Daoy (cell line): ENCODE measurements around a stretch of chr4.

- RAMPAGE, long total RNA: no peak
Measured at GRCh38 chr4:27024408-27025137, 163.9 kb downstream of the STIM2 start.

DNA sequence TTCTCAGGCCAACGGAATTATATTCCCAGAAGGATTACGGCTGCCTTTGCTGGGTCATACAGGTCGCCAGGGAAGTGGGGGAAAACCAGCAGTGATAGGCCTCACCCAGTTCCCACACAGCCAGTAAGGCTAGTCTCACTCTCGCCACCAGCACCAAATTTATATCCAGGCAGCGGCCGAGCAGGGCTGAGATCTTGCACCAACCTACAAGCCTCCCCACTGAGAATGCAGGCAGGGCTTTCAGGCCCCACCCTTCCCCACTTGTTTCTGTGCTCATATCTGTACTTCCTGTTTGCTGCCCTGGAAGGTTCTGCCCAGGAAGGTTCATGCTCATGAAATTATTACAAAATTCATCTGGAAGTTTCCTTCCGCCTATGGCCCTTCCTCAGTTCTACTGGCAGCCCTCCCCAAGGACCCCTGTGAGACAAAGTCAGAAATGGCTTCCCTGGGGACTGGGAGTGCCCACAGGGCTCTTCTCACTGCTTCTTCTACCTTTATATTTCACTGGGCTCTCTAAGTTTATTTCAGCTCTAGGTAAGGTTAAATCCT lies 179.8 kb downstream of the STIM2 start:
- RAMPAGE, long total RNA: no peak

DNA sequence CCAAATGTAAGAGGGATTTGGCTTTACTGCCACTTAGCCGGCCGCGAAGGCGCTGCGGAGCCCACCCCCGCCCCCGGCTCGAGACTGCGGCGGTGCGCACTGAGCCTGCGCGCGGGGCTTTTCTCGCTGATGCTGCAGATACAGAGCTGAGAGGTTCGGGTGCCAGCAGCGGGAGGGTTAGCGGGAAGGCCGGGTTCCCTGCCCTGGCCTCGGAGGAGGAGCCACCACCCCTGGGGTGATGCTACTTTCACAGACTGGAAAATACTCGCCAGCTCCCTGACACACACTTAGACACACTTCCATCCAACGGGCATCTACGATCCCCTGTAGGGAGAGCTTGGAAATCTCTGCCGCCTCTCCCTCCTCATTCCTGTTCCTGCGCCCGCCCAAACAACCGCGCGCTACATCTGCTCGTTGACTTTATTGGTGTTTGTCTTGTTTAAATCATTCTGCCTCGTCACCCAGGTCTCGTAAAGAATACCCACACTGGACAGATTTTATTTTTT lies 2.1 kb upstream of the PCDH7 start:
- RAMPAGE, long total RNA: no peak

GRCh38 chr4:30904339-30904965 lies 184.3 kb downstream of the PCDH7 start:
- RAMPAGE, long total RNA: no peak

- RAMPAGE, long total RNA: no peak
Measured at GRCh38 chr4:32462929-32463128, 1742.7 kb downstream of the PCDH7 start.

DNA sequence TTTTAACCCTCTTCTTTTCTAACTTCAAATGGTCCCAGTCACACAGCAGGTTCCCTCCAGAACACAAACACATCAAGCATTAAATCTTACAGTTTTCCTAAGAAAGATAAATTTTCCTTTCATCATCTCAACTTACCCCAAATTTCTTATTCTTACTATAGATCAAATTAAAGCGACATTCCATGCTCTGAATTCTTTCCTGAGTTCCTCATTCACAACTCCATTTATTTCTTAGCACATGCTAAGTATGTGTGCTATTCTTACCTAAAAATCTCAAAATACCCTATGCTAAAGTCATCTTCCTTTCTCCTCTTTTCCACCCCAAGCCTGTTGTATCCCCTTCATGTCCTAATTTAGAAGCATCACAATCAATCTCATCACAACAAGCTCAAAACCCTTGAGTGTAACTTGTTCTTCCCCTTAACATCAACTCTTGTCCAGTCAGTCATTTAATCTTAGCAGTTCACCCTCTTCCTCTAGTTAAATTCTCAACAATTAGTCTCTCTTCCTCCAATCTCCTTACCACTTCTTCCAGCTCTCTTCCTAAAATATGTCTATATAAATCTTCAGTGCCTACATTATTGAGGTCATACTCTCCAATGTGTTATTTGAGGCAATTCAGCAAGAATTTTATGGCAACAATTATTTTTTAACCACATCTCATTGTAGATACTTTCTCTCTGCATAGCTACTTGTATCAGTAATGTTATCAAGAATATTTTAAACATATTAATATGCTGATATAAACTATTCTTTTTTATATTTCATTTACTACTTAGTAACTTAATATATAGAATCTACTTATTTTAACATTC lies 95.2 kb downstream of the ARAP2 start:
- RAMPAGE, long total RNA: no peak

DNA sequence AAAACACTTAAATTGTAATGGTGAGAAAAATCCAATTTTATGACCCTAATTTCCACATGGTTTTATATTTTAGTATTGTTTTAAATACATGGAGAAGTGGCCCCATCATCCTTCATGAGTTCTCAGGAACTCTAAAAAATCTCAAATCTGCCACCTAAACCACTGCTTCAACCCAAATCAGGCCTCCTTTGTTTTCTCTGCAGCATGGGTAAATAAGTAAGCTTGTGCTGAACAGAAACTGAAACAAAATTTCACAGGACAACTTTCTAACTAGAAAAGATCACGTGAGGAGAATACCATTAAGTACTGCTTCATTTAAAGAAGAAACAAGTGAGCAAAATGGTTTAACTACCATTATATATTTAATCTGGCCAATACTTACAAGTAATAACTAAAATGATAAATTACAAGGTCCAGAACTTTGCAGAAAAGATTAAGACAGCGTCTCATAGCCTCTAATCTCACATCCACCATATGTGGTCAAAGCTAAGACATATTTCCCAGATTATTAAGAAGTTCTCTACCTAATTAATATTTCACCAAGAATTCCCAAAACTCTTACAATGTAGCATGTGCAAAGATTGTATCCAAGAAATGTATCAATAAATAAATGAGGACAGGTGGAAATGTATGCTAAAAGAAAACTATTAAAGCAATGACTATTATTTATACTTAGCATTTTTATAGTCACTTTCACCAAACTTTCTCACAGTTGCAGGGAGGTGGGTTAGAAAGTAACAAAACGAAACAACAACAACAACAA lies 2.4 kb downstream of the ARAP2 start:
- RAMPAGE, long total RNA: no peak

DNA sequence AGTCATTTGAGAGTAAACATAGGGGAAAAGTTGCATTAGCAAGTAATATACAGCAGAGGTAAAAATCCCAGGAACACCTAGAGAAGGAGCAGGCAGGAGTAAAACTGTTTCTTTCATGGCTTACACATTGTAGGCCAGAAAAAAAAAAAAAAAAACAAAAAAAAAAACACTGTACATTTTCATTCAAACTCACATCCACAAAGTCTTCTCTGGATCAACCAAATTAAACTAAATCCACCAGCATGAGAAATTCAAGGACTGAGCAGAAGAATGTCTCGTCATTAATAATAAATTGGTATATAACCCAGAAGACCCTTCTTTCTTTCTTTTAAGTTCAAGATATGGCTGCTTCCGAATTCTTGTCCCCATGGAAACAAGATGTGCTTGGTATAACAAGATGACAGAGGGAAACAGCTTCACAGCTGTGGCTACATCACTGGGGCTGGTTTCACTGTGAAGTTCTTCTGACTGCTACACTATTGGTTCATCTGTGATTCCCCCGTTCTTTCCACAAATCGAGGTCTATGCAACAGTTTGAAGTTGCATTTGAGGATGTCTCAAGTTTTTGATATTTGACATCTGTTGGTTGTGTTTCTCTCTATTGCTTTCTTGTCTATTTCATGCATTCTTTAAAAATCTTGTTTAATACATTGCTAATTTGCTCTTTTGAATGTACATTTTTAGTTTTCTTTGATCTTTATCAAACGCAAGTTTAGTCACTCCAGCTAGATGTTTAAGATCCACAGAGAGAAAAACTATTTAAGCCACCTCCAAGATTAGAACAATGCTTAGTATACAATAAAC lies 12.3 kb upstream of the DTHD1 start:
- RAMPAGE, long total RNA: no peak

- RAMPAGE, long total RNA: no peak
Measured at GRCh38 chr4:36284720-36284994, 3.2 kb downstream of the DTHD1 start.

DNA sequence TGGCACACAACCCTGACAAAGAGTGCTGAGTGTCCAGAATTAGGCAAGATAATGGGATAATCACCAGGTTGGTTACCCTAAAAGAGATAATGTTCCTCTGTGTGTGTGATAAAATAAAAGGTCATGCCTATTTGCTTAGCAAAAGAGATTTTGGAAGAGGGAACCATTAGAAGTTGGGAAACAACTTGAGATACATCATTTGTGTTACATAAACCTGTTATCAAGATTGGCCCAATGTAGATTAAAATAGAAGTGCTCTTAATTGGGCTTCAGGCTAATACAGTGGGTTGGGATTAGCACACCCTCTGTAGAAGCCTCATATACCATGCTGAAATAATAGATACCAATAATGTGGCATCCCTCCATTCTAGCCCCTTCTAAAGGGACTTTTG lies 26.5 kb upstream of the C4orf19 start:
- RAMPAGE, long total RNA: no peak

DNA sequence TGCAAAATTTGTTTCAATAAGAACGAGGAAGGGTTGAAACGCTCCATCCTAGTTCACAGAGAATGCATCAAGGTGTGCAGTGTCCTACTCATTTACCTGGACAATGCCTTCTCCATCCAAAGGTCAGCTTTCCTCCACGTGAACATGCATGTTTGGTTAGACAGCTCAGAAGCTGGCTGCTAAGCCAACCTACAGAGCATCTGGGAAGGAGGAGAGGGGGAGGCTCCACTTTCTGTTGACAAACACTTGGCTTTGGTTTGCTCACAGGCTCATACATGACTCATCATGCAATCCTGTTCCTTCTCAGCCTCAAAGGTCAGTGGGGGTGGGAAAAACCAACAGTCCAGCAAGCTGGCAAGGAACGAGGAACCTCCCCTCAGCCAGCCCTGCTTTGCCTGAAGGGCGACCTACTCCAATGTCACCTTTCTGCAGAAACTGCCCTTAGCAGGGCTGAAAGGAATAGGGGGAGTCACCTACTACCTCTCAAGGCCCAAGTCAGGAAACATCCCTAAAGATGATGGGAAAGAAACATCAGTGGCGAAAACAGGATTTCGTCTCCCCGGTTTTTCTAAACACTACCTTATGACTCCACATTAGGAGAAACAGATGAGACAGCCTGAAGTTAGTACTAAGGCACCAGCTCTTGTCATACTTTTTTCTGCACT lies 38.0 kb downstream of the RELL1 start:
- RAMPAGE, long total RNA: no peak

DNA sequence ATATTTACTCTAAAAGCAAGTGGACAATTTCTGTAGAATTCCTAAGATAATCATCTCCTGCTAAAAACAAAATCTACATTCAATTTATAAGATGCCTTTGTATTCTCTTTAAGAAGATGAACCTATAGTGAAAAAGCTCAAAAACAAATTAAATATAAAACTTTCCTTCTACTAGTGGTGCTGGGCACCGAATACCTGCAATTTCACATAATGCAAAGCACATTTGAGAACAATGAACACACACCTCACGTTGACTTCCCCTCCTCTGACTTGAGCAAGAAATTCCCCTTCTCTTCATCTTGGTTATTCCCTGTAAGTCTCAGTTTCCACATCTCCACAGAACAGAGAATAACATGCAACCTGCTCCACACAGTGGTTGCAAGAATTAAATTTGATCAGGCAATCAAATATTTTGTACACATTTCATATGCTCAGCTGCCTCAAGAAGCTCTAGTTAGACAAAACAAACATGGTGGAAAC lies 11.0 kb downstream of the RELL1 start:
- RAMPAGE, long total RNA: no peak

GRCh38 chr4:37675794-37676401 lies 10.3 kb downstream of the RELL1 start:
- RAMPAGE, long total RNA: no peak

GRCh38 chr4:37733099-37733770 lies 47.1 kb upstream of the RELL1 start:
- RAMPAGE, long total RNA: no peak

- RAMPAGE, long total RNA: no peak
Measured at GRCh38 chr4:37780648-37781109, 45.8 kb upstream of the PGM2 start.

DNA sequence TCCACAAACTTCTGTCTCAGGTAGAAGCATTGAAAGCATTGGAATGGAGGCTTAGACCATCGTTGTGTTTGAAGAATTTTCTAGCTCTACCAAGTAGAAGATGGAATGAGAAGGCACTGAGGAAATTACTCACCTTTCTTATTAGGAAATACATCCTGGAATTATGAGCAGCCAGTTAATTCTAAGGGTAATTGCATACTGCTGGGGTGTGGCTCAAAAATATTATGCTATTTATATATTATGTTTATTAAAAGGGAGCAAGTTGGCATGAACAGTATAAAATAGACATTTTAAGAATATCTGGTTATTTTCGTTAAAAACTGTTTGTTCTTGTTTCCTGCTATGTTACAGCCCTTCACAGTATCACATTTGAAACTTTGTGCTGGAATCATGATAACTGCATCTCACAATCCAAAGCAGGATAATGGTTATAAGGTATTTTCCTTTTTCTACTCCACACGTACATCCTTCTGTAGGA lies 13.1 kb downstream of the PGM2 start:
- RAMPAGE, long total RNA: no peak

DNA sequence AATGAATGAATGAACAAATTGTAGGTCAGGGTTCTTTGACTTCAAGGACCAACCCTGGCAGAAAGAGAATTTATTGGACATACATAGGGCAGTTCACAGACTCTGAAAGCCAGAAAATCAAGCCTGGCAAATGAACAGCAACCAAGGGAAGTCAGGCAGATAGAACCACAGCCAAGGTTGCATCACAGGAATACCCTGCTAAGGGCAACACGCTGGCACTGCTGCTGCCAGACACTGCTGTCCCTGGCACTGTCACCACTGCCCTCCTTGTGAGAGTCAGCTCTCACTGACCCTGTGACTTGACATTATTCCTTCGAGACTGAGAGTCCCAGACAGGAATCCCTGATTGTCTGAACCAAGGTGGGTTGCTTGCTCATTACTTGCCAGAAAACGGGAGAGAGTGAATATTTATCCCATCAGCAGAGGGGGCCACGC lies 23.3 kb upstream of the PTTG2 start:
- RAMPAGE, long total RNA: no peak

DNA sequence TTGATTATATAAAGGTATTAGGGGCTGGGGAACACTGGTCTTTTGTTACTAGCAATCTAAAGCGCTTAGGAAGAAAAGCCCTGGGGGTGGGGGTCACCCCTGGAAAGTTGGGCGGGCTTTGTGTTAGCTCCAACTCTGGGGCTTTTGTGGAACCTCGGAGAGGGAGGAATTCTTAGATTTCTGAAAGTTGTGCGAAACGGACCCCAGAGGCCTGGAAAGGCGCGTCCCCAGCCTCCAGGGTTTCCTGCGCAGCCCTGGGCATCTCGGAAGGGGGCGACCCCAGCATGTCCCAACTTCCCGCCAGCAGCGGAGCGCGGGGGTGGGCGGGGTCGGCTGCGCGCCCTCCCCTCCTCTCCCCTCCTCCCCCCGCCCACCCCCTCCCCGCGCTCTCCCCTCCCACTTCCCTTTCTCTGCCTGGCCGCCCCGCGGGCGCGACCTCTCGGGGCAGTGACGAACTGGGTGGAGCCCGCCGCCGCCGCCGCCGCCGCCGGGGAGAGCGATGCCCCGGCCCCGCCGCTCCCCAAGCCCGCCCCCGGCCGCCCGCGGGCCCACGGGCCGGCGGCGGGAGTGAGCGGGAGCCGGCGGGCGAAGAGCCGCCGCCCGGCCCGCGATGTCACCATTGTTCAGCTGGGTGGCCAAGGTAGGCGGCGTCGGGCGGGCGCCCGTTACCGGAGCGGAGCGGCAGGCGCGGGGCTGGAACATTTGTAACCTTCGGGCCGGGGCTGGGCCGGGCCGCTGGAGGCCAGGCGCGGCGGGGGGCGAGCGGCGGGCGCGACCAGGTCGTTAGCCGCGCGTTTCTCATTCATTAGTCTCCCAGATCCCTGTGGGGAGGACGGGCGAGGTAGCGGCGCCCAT lies 16.9 kb downstream of the PTTG2 start:
- RAMPAGE, long total RNA: no peak

DNA sequence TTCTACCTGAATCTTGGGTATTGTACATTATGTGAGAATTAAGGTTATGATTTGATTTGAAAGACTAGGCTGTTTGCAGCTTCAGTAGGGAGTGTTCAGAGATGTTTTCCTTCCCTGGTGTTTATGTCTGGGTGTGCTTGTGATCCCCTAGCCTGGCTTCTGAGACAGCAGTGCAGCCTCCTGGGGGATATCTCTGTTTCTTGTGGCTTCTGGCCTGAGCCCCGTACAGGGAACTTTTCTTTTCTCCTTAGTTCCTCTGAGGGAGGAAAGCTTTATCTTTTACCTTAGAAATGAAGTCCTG lies 45.1 kb downstream of the PTTG2 start:
- RAMPAGE, long total RNA: no peak

- RAMPAGE, long total RNA: no peak
Measured at GRCh38 chr4:38028528-38029238, 68.5 kb downstream of the PTTG2 start.